ENCODE results near the genes ZFYVE9, COA7, PODN, YIPF1 and DIO1.

DNA sequence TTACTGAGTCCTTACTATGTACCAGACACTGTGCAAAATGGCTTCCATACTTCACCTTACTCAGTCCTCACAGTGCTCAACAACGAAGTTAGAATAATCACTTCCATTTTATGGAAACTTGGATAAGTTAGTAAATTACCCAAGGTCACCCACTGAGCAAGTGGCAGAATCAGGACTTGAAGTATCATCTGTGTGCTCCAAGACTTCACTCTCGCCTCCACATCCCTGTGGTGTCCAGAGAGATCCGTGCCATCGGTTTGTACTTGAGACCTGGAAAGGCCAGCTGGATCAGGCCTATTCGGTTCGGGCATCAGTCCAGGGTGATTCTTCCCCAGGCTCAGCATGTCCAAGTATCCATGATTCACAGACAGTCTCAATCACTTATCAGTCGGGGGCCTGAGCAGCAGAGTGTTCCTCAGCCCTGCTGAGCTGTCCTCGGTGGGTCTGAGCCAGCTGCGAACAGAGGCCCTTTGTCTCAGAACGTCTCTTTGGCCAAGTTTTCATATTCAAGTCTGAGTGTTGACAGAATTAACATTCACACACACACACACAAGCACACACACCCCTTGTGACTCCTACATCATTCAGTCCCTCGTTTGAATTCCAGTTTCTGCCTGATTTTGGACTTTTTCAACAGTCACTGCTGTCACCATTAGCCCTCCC, 33.5 kb upstream of the OSBPL9 start:
- PRO-cap: no peak
- RAMPAGE, long total RNA: no peak

DNA sequence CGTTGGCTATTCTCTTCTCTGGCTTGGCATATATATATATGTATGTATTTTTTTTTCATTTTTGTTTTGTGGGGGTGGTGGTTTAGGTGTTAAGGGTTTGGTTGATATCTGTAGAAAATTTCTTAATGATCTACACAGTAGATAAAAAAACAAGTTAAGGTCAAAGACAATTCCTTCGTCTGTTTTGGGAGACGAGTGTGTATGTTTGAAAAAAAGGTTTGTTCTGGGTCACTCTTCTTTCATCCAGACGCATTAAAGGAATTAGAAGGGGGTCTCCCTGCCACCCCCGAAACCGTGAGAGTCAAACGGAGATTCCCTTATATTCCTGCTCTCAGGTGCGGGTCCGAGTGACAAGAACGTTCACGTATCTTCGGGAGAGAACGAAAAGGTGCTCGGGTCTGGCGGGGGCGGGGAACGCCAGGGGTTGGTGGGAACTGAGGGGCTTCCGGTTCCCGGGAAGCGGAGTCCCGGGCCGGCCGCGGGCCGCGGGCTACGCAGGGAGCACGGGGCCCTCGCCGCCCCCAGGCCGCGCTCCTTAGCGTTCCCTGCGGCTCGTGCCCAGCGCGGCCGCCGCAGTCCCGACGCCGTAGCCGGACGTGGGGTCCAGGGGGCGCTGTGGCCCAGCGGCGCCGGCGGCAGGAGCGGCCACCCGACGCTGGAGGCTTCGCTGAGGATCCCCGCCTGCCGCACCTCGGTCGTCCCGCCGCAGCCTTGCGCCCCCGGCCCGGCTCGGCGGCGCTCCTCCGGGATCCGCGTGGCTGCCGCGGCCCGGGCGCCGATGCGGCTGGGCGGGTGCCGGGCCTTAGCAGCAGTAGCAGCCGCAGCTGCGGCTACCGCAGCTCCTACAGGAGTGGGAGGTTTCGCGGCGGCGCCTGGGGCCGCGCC, at the start of gene ZFYVE9:
TSS of gene ZFYVE9 (plus strand) at position 648 of the 885 bp plus-strand sequence.
- PRO-cap: bidirectional peak, plus-strand start at position 648 of the sequence, minus-strand start at position 547 of the sequence
- RAMPAGE, long total RNA: no peak

DNA sequence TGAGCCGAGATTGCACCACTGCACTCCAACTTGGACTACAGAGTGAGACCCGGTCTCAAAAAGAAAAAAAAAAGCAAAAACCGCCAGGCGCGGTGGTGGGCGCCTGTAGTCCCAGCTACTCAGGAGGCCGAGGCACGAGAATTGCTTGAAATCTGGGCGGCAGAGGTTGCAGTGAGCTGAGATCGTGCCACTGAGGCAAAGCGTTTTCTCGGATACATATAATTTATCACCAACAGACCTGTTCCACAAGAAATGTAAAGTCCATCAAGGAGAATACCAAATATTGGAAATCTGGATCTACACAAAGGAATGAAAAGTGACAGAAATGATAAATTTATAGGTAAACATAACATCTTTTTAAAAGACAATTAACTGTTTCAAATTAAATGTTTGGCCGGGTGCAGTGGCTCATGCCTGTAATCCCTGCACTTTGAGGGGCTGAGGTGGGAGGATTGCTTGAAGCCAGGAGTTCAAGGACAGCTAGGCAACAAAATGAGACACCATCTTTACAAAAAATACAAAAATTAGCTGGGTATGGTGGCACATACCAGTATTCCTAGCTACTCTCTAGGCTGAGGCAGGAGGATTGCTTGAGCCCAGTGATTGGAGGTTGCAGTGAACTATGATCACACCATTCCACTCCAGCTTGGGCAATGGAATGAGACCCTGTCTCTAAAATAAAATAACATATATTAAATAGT, 51.1 kb downstream of the CC2D1B start:
- PRO-cap: no peak
- RAMPAGE, long total RNA: no peak

- PRO-cap: no peak
- RAMPAGE, long total RNA: no peak
Observed at GRCh38 chr1:52525328-52526355, 27.2 kb downstream of the TUT4 start.

- PRO-cap: no peak
- RAMPAGE, long total RNA: no peak
Observed at GRCh38 chr1:52635312-52635881, 2.4 kb downstream of the SHISAL2A start.

DNA sequence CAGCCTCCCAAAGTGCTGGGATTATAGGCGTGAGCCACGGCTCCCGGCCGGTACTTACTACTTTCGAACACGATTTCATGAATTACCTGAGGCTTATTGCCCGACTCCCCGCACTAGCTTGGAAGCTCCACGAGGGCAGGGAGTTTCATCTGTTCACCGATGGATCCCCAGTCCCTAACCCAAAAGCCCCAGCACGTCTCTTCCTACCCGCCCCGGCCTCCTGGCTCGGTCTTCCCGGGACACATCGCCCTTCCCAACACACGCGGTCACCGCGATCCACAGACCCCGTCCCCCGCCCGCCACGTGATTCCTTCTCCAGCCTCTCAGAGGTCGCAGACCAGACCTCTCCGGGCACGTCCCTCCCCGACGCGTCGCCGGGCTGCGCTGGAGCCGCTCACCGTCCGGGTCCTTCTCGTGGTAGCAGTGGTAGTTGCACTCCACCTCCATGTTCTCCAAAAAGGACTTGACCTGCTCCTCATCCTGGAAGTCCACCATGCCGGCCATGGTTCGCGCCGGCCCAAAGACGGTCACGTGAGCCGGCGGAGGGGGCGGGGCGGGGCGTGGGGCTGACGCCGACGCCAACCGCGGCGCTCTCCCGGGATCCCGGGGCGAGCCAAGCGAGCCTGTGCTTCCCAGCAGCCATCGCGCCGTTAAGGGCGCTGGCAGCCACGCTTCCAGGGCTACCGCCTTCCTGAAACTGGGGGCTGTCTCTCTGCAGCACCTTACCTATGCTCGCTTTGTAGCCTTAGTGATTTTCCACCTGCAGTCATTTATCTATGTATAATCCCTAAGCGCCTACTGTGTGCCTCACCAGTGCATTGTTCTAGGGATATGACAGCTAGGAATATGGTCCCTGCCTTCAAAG, at the start of gene COA7:
TSS of gene COA7 (minus strand) at position 525 of the 865 bp plus-strand sequence.
- PRO-cap: bidirectional peak, plus-strand start at position 397 of the sequence, minus-strand start at position 294 of the sequence; bidirectional peak, plus-strand start at position 642 of the sequence, minus-strand start at position 531 of the sequence
- RAMPAGE, long total RNA: start-site peak on the minus strand centred at position 531 of the sequence, 35 bp wide, 119 and 23 reads in 2 replicates

DNA sequence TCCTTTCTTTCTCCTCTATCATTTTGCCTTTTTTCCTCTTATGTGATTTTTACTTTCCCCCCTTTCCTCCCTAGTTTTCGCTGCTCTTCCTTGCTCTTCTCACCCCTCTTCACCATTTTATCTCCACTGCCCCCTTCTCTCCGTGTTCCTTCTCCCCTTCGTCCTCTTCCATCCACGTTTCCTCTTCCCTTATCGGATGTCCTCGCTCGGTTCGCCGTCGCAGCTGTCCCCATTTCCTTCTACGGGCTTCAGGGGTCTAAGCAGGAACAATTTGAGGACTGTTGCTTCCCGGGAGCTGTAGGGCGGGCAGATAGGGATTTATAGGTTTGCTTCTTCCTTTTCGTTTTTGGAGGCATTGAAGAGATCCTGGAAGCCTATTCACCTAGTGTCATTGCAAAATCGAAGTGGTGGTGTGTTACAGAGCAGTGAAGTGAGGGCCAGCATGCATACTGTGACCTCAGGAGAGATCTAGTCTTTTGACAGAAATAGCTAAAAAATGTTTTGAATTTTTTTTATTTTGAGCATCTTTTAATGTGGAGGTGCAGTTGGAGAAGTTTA, 820 bp downstream of the ZYG11B start:
- PRO-cap: no peak
- RAMPAGE, long total RNA: no peak

- PRO-cap: no peak
- RAMPAGE, long total RNA: no peak
Observed at GRCh38 chr1:53047839-53048528, 14.0 kb upstream of the PODN start.

- PRO-cap: no peak
- RAMPAGE, long total RNA: no peak
Observed at GRCh38 chr1:53057276-53057479, 4.8 kb upstream of the PODN start.

DNA sequence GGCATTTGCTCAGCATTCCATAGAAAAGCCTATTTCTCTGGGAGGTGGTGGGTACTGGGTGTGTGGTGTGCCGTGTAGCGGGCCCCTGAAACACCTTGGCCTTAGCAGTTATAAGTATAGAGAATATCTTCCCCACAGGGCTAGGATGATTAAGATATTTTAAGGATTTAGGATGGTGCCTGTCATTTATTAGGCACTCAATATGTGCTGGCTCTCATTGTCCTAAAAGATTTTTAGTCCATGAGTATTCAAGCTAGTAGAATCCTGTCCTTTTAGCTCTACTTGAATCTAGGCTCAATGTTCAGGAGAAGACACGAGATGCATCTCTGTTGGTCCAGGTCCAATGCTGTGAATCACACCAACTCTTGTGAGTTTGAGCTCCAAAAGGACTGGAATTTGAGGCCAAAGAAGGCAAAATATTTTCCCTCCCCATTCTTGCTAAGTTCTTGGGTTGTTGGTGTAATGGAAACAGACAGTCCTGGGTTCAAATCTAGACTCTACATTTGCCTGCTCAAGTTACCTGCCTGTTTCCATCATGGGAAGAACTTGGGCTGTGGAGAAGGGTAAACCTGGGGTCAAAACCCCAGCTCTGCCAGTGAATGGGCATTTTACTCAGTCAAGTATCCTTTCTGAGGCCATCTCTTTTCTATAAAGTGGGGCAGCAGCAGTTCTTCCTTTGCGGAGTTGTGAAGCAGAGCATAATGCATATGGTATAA, 1.4 kb upstream of the PODN start:
- PRO-cap: no peak
- RAMPAGE, long total RNA: no peak

DNA sequence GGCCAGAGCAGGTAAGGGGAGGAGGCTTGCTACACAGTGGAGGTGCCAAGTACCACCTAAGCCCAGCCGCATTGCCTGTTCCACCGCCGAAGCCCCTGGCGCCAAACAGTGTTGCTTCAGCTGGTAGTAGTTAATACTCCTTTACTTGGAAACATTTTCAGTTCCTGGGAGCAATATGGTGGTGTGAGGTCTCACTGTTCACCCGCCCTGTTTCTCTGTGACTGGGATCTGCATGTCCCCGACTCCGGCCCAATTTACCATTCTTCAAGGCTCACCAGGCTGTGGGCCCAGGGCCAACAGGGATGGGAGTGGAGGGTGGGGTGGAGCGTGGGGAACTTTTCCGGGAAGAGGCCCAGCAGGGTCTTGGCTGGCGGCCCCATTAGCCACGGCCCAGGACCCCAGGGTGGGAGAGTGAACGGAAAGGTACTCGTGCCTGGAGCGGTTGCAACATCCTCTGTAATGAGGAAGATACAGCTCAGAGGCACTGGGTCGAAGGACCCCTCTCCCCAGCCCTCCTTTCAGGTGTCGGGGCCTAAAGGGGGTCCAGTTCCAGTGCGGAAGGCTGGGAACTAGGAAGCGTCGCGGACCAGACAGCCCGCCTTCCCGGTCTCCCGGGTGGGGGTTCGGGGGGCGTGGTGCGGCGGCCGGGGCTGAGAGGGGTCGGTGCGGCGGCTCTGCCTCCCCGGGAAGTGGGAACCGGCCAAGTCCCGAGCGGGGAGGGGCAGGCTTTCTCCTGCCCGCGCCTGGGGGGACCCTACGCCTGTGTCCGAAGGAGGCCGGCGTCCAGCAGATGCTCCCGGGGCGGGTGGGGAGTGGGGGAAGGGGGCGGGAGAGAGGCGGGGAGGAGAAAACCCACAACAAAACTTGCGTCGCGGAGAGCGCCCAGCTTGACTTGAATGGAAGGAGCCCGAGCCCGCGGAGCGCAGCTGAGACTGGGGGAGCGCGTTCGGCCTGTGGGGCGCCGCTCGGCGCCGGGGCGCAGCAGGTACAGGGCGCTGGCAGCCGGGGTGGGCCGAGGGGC, at the start of gene PODN:
TSS of gene PODN (plus strand) at position 890 of the 1,021 bp plus-strand sequence.
- PRO-cap: no peak
- RAMPAGE, long total RNA: no peak

GRCh38 chr1:53111071-53111665, 31.3 kb downstream of the SLC1A7 start:
- PRO-cap: no peak
- RAMPAGE, long total RNA: no peak

DNA sequence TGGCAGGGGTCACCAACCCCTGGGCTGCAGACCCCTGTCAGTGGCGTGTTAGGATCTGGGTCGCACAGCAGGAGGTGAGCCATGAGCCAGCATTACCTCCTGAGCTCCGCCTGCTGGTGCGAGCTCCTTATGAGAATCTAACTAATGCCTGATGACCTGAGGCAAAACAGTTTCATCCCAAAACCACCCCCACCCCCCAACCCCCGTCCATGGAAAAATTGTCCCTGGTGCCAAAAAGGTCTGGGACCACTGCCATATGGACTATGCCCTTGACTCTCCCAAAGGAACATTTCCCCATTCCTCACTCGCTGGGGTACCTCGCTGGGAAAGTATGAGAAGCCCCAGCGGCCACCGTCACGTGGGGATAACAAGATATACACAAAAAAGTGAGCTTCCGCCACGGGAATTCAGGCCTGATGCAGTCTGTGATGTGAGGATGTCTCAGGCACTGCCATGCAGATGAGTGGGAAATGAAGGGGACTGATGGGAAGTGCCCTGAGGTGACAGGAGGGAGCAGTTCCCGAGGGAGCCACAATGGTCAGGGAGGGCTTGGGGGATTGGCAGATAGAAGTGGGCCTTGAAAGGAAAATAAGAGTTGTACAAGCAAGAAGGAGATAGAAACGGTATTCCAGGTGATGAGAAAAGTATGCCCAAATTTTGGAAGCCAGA, 6.3 kb upstream of the CPT2 start:
- PRO-cap: no peak
- RAMPAGE, long total RNA: no peak

DNA sequence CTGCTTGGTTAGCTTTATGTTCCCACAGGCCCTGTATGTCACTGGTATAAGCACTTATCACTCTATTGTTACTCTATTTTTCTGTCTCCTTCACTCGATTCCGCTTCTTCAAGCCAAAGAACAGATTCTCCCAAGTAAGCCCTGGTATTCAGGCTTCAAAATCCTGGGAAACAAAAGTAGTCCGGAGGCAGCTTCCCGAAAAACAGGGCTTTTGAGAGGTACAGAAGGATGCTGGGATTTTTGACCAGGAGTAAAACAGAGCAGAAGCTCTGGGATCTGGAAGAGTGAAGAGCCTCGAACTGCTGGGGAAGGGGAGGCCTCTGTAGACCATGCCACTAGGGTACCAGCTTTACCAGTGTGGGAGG, 932 bp downstream of the CZIB start:
- PRO-cap: no peak
- RAMPAGE, long total RNA: no peak

GRCh38 chr1:53390214-53390603, 62.3 kb upstream of the LRP8 start:
- PRO-cap: no peak
- RAMPAGE, long total RNA: no peak

GRCh38 chr1:53459452-53460249, 452 bp downstream of the DMRTB1 start:
- PRO-cap: no peak
- RAMPAGE, long total RNA: no peak

DNA sequence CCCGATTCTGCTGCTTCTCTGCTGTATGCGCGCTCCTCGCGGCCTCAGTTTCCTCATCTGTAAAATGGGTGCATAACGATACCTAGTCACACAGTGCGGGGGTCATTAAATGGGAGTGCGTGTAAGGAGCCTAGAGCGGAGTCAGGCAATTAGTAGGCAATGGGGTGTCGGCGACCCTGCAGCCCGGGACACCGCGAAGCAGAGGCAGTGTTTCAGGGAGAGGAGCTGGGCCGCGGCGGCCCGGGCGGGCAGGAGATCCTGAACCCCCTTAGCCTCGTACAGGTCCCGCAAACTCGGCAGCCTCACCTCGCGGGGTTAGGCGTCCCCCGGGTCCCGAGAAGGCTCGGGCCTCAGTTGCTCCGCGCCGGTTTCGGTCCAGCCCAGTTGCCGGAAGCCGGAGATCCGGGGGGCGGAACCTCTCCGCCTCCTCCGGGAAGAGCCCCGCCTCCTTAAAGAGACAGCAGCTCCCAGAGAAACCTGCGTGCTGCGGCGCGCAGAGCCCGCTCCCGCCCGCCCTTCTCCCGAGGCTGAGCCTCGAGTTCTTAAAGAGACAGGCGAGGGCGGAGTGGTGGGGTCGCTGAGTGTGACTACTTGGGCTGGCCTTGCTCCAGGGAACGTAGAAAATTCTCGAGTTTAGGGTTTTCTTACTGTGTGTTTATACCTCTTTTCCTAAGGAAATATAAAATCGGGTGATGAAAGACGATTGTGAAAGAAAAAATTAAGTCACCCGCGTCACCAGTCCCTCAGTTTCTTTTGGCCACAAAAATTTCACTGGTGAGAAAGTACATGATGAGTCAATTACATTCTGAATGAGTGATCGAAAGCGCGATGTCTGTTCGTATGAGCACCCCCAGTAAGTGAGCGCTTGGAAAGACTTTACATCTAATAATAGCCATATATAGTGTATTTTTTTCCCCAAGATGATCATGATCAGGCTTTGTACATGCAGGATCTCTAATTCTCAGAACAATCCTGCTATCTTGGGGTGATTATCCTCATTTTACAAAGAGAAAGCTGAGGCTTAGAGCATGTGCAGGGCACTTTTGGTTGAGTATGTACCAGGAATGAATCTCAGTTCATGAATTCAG, at the start of gene YIPF1:
TSS of gene YIPF1 (minus strand) at position 391 of the 1,088 bp plus-strand sequence.
- PRO-cap: bidirectional peak, plus-strand start at position 557 of the sequence, minus-strand start at position 393 of the sequence
- RAMPAGE, long total RNA: no peak

DNA sequence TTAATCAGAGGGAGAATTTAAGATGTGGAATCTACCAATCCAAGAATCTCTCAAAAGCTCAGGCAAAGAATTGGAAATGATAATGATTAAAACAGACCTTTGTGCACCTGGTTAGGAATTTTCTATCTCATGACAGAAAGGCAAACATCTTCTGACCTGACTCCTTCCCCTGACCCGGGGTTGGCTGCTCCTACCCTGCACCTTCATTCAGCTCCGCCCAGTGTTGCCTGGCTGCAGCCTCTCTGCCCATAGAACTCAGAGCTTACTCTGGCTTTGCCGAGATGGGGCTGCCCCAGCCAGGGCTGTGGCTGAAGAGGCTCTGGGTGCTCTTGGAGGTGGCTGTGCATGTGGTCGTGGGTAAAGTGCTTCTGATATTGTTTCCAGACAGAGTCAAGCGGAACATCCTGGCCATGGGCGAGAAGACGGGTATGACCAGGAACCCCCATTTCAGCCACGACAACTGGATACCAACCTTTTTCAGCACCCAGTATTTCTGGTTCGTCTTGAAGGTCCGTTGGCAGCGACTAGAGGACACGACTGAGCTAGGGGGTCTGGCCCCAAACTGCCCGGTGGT, at the start of gene DIO1:
TSS of gene DIO1 (plus strand) at position 258 of the 574 bp plus-strand sequence.
- PRO-cap: no peak
- RAMPAGE, long total RNA: no peak

DNA sequence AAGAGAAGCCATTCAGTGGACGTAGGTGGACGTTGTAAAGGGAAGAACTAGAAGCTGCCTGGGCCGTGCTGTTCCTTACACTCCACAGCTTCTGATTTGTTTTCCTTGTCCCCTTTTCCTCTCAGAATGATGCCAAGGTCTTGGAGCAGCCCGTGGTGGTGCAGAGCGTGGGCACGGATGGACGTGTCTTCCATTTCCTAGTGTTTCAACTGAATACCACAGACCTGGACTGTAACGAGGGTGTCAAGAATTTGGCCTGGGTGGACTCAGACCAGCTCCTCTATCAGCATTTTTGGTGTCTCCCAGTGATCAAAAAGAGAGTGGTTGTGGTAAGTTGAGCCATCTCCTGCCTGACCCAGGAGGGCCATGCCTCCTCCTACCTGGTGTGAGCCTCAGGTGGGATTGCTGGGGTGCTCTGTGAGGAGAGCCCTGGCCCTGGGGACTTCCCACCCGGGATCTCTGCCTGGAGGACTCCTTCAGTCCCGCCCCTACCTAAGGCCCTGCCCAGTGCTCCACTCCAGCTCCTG, 16.1 kb downstream of the MRPL37 start:
- PRO-cap: no peak
- RAMPAGE, long total RNA: no peak

- PRO-cap: no peak
- RAMPAGE, long total RNA: no peak
Observed at GRCh38 chr1:54226282-54227038, 26.5 kb downstream of the MRPL37 start.

Measured in OCI-LY7 (cell line).